SEM (cell line): ENCODE measurements around the genes OLIG3, PBOV1 and HEBP2.

DNA sequence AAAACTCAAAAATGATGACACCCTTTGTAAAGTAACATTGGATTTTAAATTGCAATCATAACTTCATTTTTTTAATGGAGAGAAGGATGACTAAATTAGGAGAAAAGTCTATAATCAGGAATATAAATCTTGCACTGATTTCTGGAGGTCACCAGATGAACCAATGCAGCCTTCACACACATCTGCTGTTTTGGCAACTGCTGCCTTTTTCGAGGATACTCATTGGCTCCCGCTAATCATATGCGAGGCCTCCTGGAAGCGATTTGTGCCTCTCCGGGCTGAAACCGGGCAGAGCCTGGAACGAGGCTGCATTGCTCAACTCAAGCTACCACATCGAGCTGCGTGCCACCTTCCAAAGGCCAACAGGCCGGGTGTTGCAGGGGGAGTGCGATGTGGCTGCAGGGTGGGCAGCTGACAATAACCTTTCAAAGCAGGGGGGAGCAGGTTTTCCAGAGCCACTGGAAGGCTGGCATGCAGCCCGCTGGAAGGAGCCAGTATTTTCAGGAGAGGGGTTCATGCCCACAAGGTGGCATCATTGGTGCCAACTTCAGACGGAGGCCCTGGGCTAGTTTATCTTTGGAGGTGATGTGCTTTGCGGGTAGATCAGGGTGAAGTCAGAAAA lies 122.5 kb upstream of the IFNGR1 start:
- PRO-cap, result no peak

- PRO-cap, result no peak
Observed at GRCh38 chr6:137414963-137416139, 78.8 kb downstream of the OLIG3 start.

DNA sequence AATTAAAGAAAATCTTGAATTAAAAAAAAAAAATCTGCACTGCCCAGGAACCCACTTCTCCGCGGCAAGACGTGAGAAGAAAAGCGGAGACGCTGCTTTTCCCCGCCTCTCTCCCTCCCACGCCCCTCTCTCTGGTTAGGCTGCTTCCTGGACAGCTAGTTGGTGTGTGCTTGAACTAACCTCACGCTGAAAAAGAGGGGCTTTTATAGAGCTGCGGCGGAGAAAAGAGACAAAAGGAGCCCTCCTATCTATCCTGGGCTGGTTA lies at the start of gene OLIG3:
Gene OLIG3, minus strand, starts transcription at position 177 of the 265 bp plus-strand sequence.
- PRO-cap, result no peak

DNA sequence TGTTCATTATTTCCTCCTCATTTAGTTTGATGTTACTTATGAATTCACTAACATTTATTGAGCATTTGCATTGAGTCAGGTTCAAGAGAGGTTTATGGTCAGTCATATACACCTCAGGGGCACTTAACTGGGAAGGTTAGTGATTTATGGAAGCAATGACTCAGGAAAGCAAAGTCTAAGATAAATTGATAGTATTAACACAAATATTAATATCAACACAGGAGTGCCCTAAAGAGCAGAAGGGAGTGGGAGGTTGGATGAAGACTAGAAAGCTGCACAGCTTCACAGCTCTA lies 177.0 kb upstream of the TNFAIP3 start:
- PRO-cap, result no peak

GRCh38 chr6:137734923-137735284 lies 132.2 kb upstream of the TNFAIP3 start:
- PRO-cap, result no peak

- PRO-cap, result no peak
Observed at GRCh38 chr6:137772979-137773332, 94.1 kb upstream of the TNFAIP3 start.

DNA sequence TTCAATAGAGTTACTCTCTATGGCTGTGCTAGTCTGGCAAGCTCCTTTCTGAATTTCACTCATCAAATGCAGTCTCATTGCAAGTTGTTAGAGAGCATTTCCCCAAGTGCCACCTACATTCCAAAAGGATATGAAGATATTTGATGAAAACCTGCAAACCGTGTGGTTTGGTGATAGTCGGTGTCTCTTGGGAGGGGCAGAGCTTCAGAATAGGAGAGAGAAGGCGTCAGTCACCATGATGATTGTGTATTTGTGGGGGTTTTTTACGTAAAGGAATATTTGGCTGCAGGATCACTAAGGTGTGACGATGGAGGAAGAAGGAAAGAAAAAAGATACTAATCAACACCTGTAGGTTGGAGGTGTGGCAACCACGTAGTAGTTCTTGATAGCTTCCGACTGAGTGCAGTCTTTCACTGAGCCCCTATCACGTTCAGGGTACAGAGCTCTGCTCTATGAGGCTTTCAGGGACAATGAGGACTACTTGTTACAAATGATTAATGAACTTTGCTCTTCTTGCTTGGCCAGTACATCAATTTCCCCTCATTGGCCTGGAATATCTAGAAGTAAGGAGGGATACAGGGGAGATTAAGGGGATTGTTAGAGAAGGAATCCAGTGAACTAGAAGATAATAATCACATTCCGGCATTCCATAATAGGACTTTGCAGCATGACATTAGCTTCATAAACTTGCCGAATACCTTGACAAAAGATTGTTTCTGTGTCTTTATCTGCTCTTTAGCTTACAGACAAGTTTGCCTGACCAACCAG lies 73.0 kb upstream of the TNFAIP3 start:
- PRO-cap, result no peak

DNA sequence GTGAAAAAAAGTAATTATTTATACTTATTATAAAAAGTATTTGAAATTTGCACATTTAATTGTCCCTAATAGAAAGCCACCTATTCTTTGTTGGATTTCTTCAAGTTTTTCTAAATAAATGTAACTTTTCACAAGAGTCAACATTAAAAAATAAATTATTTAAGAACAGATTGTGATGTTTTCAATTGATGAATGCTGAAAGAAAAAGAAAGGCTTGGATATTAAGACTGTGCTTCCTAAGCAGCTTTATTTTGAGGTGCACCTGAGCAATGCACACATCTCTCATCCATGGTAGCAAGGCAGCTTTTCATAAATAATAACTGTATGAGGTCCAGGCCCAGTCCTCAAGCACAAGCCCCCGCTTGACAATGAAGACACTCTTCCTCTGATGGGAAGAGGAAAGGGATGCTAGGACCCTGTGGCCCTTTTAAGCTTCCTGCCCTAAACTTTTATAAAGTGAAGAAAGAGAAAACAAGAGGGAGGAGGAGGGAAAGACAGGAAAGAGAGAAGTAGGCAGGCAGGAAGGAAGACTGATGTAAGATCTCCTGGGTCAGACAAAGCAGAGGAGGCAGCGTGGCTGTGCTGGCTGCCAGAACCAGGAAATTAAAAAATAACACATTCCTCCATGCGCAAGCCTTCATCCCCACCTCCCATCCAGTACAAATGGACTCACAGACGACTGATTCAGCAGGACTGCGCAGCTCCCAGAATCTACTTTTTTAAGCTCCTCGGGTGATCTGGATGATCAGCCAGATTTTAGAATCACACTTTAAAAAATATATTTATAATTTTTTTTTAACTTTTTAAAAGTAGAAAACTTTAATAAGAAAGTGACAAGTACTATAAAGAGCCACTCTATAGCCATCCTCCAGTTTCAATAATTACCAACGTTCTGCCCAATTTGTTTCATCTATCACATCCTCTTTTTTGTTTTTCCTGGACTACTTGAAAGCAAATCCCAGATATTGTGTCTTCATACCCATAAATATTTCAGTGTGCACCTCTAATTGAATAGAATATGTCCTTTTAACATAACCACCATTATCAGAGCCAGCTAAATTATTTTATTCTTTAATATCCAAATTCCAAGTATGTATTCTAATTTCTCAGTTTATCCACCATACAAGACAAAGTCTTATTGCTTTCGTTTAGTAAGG lies 16.5 kb downstream of the TNFAIP3 start:
- PRO-cap, result no peak

DNA sequence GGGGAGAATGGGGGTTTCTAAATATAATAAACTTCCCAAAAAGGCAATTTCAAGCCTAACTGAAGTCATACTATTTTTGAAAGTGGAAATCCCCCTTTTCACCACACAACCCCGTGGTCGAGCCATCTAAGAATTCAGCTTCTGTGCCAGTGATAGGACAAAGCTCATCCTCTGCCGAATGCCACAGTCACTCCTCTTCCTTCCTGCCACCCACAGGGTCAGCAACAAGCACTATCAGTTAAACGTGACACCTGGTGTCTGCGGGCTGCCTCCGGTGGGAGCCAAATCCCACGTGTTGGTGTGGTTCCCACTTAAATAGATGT lies 60.7 kb downstream of the TNFAIP3 start:
- PRO-cap, result bidirectional peak, plus-strand start at position 237 of the sequence, minus-strand start at position 145 of the sequence

DNA sequence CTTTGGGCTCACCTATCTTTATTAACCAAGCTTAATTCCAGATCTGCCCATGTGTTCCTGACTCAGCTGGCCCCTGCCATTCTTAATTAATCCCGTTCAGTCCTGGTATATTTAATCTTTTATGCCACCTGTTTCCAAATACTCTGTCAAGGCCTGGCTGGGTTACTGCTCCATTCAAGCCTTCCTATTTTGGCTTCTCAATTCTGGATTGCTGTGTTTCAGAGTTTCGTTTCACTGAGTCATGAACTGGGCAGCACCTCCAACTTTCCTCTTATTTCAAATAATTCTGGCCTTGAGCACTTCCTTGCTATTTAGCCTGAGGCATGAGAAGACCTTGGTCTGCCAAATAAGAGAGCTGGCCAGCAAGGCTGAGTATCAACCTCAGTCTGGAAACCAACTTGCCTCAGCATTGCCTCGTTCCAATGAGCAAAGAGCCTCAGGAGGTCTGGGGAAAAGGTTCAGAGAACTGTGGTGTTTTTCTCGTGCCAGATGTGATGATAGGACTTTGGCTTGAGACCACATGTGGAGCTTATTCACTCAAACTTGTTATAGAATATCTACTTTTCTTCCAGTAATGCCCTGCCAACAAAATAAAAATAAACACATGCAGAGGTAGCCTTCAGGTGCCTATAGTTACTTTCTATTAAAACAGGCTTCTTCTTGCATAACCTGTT lies 66.7 kb downstream of the TNFAIP3 start:
- PRO-cap, result no peak

- PRO-cap, result no peak
Observed at GRCh38 chr6:138091141-138092359, 15.7 kb downstream of the PERP start.

DNA sequence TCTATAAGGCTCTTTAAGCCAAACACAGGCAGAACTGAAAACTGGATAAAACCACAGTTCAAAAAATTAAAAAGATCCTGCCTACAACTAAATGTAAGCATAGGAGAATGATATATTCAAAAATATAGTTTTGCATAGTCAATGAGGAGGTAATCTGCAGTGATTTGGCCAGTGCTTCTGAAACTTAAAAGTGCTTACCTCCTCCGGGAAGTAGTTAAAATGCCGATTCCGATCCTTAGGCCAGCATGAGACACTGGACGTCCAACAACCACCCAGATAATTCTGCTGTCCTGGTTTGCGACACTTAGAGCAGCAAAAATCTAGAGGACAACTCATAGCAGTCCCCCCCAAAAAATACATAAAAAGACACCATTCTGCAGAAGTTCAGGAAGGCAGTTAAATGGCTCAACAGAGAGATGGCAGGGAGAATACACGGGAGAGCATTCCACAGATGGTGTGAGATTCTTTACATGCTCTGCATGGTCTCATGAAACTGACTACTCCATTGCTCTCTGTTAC lies 5.5 kb downstream of the PERP start:
- PRO-cap, result no peak

GRCh38 chr6:138108272-138108614 lies 1.0 kb upstream of the PERP start:
- PRO-cap, result no peak

DNA sequence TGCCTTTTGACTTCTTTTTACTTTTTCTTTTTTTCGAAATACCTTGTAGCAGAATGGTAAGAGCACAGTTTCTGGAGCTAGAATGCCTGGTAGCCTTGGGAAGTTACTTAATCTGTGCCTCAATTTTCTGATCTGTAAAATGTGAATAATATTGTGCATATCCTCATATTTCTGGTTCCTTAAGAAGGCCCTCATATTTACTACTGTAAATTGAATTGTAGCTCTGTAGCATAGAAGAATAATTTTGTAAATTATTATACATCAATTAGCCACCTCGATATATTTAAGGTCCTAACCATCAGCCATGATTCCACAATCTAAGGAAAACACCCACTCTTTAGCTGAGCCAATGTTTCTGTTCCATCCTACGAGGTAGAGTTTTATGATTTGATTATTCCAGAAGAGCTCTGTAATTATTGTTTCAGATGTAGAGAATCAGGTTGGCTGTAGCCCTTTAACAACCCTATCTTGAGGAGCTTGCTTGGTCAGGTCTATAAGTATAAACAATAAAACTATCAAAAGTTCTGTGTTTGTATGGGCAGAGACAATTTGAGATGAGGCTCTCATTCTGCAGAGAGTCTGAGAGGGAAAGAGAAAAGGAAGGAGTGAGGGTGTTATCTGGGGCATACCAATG lies at the start of gene PBOV1:
Gene PBOV1, minus strand, starts transcription at position 291 of the 634 bp plus-strand sequence.
- PRO-cap, result no peak

- PRO-cap, result no peak
Observed at GRCh38 chr6:138250539-138251157, 32.4 kb upstream of the PBOV1 start.

DNA sequence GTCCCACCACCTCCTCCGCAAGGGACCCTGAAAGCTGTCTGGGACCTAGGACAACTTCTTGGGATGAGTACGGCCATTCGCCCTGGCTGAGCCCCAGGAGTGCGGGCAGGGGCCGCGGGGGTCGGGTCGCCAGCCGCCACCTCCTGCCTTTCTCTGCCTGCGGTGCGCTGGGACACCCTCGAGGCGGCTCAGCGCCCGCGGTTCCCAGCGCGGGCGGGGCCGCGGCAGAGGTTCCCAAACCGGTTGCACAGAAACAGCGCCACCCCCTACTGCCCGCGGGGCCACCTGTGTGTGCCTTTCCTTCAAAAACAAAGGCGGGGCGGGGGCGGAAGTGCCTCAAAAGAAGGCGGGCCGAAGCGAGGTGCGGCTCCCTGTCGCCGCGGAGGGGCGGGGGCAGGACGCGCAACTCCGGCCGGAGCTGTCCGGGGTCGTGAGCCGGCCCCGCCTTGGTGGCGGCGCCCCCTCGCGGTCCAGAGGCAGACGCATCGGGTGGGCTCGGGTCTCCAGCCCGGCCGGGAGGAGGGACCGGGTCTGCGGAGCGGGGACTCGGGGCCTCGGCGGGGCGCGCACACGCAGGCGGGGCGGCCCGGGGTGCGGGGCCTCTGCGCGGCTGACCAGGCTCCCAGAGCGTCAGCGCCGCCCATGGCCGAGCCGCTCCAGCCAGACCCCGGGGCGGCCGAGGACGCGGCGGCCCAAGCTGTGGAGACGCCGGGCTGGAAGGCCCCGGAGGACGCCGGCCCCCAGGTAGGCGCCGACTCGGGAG lies at the start of gene HEBP2:
Gene HEBP2, plus strand, starts transcription at position 370 of the 763 bp plus-strand sequence.
- PRO-cap, result bidirectional peak, plus-strand start at position 339 of the sequence, minus-strand start at position 155 of the sequence

GRCh38 chr6:138418843-138419440 lies 14.9 kb downstream of the HEBP2 start:
- PRO-cap, result no peak

DNA sequence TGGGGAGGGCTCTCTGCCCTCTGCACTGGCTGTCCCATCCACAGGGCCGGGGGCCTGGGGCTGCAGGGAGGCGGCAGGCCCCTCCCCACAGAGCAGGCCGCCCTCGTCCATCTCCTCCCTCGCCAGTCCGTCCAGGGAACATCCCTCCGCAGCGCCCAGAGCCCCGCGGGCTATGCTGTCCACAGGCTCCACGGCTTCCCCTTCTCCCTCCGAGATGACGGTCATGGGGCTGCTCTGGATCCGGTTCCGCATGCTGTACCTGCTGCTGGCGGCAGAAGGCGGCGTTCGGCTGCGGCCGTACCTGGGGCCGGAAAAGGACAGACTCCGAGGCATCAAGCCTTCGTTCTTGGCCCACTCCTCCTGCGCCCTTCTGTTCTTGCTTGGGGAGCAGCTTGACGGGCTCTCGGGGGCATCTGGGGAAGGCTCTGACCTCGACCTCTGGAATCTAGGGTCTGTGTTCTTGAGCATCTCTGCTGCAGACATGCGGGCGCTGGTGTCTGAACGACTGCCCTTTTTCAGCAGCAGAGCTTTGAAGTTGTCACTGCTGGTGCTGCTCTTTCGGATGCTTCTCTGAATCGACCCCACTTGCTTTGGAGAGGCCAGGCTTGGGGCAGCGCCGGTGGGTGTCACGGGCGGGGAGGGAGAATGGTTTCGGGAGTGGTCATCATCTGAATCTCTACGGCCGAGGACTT lies 20.2 kb downstream of the HEBP2 start:
- PRO-cap, result no peak

DNA sequence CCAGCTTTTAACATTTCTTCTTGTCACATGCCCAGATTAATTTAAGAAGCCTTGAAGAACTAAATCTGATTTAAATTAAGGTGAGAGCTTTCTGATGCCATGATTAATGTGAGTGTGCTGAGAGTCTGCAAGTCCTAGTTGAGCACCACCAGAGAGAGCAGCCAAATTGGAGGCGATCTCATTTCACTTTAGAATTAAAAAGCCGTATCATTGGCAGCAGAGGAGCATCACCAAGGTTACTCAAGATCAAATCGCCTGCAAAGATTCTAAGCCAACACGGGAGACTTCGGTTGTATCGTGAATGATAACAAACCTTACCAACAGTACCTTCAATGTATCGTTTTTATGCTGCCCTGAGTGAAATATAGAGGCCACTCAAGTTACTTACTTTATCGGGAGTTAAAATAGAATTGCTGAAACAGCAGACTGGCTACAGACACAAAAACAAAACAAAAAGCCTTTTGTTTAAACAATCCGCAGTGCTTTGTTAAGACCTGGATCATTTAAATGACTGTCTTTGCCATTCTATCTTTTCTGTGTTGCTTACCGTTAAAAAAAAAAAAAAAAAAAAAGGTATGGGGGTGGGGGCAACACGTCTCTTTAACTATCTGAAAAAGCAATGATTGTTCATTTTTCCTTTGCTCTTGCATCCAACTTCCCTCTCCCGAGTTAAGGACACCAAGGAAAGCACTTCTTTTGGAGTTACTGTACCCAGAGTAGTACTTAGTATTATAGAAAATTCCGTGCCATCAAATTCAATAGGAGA lies 14.2 kb downstream of the NHSL1 start:
- PRO-cap, result no peak

DNA sequence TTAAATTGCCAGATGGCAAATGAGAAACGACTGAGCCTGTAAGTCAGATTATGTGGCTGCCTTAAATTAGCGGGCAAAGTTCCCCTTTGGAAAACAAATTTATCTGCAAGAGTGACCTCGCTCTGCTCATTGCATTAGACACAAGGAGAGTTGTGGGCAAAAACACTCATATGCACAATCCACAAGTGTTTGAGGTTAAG lies 1.5 kb upstream of the NHSL1 start:
- PRO-cap, result no peak